K562 (cell line): ENCODE measurements around a stretch of chr21.

GRCh38 chr21:6371811-6372114 is 4149.6 kb upstream of the TPTE start:
- RAMPAGE, long total RNA: no peak
- RRBS: no CpG with 5 or more reads among the region's 7 CpGs
PRO-cap:
- standard: no peak
- CoPRO, capped RNA only, 2 experiments: no peak in any of the 2 experiments
- CoPRO, capped and uncapped RNA, 2 experiments: no peak in any of the 2 experiments
- CoPRO, uncapped RNA only, 2 experiments: no peak in any of the 2 experiments
CAGE:
- cytosol, long polyA plus RNA: no peak
- long polyA plus RNA: no peak
- nucleolus, long total RNA: no peak
- nucleus, long polyA plus RNA: no peak

GRCh38 chr21:8253907-8254604 is 2267.3 kb upstream of the TPTE start:
- RAMPAGE, long total RNA: no peak
- RRBS: no CpG with 5 or more reads among the region's 59 CpGs
PRO-cap:
- standard: no peak
- CoPRO, capped RNA only, 2 experiments: no peak in any of the 2 experiments
- CoPRO, capped and uncapped RNA, 2 experiments: no peak in any of the 2 experiments
- CoPRO, uncapped RNA only, 2 experiments: peak in 1 of 2 experiments; most common plus-strand start chr21:8254324 (in 1)
CAGE:
- cytosol, long polyA plus RNA: no peak
- long polyA plus RNA: no peak
- nucleolus, long total RNA: no peak
- nucleus, long polyA plus RNA: no peak

DNA sequence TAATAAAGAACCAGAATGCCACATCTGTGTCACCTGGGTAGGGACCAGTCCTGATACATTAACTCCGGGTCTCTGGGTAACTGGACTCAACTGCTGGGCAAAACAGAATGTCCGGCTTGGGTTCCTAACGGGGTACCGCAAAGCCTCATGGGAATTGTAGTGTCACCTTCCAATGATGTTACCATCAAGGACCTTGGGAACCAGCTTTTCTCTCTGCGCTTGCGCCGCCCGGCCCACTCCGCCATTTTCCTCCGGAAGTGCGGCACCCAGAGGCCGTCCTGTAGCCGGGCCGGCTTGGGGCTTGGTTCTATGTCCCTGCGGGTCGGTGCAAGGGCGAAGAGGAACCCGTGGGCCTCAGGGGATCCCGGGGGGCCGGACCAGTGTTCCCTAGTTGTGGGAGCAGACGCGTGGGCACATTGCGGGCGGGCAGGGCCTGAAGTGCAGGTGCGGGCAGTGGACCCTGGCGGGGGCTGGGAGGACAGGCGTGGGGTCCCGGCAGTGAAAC is 1196.6 kb upstream of the TPTE start:
- RAMPAGE, long total RNA: start-site peak on the plus strand centred at position 287 of the sequence, 22 bp wide, 112 and 29 reads in 2 replicates
- RRBS: no CpG with 5 or more reads among the region's 28 CpGs
PRO-cap:
- standard: unidirectional peak, plus-strand start at position 269 of the sequence
- CoPRO, capped RNA only, 2 experiments: peak in 2 of 2 experiments; most common plus-strand start position 269 of the sequence (in 2); most common minus-strand start position 92 of the sequence (in 2)
- CoPRO, capped and uncapped RNA, 2 experiments: peak in 2 of 2 experiments; most common plus-strand start position 269 of the sequence (in 2)
- CoPRO, uncapped RNA only, 2 experiments: peak in 1 of 2 experiments; most common plus-strand start position 269 of the sequence (in 1)
CAGE:
- cytosol, long polyA plus RNA: no peak
- long polyA plus RNA: no peak
- nucleolus, long total RNA: no peak
- nucleus, long polyA plus RNA: no peak

DNA sequence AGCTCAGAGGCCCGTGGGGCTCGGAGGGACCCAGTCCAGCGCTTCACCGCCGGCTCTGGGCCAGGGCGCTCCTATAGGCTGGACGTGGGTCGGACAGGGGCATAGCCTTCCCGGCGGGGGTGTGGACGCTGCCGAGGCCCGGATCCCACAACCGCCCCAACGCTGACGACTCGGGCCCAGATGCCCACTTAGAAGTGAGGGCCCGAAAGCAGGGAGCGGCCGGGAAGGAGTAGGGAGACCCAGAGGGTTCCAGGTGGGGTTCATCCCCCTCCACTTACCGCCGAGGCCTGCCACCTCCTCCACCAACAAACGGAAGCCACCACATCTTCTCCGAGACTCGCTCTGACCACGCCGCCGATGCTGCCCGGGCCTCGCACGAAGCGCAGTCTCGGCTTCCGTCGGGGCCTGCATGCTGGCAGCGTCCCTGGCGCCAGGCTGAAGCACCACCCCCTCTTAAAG is 179.0 kb upstream of the TPTE start:
- RAMPAGE, long total RNA: start-site peak on the minus strand centred at position 388 of the sequence, 99 bp wide, 200 and 91 reads in 2 replicates
- RRBS: no CpG with 5 or more reads among the region's 37 CpGs
PRO-cap:
- standard: no peak
- CoPRO, capped RNA only, 2 experiments: no peak in any of the 2 experiments
- CoPRO, capped and uncapped RNA, 2 experiments: no peak in any of the 2 experiments
- CoPRO, uncapped RNA only, 2 experiments: no peak in any of the 2 experiments
CAGE:
- cytosol, long polyA plus RNA: no peak
- long polyA plus RNA: no peak
- nucleolus, long total RNA: no peak
- nucleus, long polyA plus RNA: no peak

DNA sequence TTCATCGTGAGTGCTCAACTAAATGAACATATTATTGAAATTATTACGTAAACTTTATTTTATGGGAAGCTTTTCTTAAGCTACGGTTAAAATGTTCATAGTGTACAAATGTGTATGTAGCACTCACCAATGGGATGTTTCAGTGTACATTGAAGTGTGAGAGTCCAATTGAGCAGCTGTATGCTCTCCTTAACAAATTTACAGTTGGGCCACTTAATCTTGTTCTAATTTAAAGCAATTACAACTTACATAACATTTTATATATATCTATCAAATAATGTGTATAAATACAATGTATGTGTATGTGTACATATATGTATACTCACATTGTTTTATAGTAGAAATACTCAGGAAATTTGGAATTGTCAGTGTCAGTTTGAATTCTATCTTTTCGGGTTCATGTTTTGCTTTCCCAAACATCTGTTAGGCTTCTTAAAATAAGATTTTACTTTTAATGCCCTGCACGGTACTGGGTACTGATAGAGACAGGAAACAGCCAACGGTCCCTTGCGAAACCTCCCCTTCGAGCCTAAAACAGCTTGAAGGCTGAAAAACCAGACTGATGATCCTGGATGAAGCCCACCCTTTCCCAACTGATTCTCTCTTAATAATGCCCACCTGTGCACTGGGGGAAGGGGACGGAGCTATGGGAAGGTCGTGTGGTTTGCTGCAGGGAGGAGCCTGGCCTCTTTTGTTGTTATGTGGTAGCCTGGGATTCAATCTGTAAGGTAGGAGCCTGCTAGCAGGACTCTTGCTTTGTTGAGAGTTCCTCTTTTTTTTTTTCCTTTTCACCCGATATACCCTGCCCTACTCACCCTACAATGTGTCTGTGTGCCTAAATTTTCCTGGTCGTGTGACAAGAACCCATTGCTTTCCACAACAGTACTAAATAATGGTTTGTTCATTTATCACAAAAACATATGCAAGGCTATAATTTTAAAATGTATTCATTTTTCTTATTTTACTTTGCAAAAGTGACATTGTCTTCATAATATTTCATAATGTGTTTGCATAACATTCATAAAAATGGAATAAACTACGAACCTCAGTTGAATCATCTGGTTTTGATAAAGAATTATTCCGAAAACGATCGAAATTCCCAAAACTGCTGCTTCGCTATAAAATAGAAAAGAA is 25.6 kb downstream of the SAMSN1 start:
- RAMPAGE, long total RNA: no peak
- RRBS: no CpG with 5 or more reads among the region's 17 CpGs
PRO-cap:
- standard: no peak
- CoPRO, capped RNA only, 2 experiments: no peak in any of the 2 experiments
- CoPRO, capped and uncapped RNA, 2 experiments: no peak in any of the 2 experiments
- CoPRO, uncapped RNA only, 2 experiments: peak in 2 of 2 experiments; most common minus-strand start position 609 of the sequence (in 2)
CAGE:
- cytosol, long polyA plus RNA: no peak
- long polyA plus RNA: no peak
- nucleolus, long total RNA: no peak
- nucleus, long polyA plus RNA: no peak

DNA sequence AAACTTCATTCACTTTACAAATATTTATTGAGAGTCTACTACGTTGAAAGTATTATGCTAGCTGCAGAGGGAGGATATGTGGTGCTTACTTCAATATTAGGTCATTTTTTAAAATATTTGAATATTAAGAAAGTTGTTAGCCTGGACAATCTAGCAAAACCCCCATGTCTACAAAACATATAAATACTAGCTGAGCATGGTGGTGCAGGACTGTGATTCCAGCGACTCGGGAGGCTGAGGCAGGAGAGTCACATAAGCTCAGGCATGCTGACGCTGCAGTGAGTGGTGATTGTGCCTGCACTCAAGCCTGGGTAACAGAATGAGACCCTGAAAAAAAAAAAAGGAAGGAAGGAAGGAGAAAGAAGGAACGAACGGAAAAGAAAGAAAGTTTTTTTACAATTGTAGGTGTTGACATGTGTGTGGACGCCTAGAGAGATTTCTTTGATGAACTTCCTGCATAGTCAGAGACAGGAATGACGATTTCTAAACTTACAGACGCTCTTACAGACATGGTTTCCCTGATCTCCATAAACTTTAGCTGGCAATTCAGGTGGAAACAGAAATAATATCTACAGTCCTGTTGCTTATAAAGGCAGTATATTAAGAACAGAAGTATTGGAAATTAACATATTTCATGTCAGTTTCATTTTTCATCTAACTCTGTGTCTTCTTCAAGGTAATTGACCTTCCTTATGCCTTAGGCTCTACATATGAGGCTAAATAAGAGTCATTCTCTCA is 4.3 kb downstream of the SAMSN1 start:
- RAMPAGE, long total RNA: no peak
- RRBS: no CpG with 5 or more reads among the region's 9 CpGs
PRO-cap:
- standard: bidirectional peak, plus-strand start at position 210 of the sequence, minus-strand start at position 70 of the sequence; unidirectional peak, plus-strand start at position 479 of the sequence
- CoPRO, capped RNA only, 2 experiments: no peak in any of the 2 experiments
- CoPRO, capped and uncapped RNA, 2 experiments: no peak in any of the 2 experiments
- CoPRO, uncapped RNA only, 2 experiments: peak in 2 of 2 experiments; most common plus-strand start position 565 of the sequence (in 1); most common minus-strand start position 536 of the sequence (in 1)
CAGE:
- cytosol, long polyA plus RNA: no peak
- long polyA plus RNA: no peak
- nucleolus, long total RNA: no peak
- nucleus, long polyA plus RNA: no peak

- RAMPAGE, long total RNA: no peak
- RRBS: no CpG with 5 or more reads among the region's 8 CpGs
PRO-cap:
- standard: no peak
- CoPRO, capped RNA only, 2 experiments: no peak in any of the 2 experiments
- CoPRO, capped and uncapped RNA, 2 experiments: no peak in any of the 2 experiments
- CoPRO, uncapped RNA only, 2 experiments: no peak in any of the 2 experiments
CAGE:
- cytosol, long polyA plus RNA: no peak
- long polyA plus RNA: no peak
- nucleolus, long total RNA: no peak
- nucleus, long polyA plus RNA: no peak
Measured at GRCh38 chr21:14864331-14864856, 200.4 kb downstream of the NRIP1 start.

DNA sequence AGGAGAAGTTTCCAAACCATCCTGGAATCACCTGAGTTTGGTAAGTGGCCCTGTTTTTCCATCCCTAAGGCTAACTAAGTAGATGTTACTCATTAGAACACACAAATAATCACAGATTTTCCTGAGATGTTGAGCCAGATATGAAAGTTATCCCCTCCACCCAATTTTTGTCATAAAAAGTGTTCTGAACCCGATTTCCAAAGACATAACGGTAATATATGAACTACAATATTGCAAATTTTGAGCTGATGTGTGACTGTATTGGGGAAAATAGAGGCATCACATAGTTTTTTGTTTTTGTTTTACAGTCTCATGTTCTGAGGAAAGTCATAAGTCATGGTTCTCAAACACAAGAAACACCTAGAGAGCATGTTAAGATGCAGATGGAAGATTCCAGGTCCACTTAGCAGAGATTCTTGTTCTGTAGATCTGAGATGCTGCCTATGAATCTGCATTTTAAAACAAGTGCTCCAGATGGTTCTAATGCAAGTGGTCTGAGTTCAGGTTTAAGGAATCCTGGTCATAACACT is 101.5 kb downstream of the NRIP1 start:
- RAMPAGE, long total RNA: no peak
- RRBS: no CpG with 5 or more reads among the region's 2 CpGs
PRO-cap:
- standard: no peak
- CoPRO, capped RNA only, 2 experiments: no peak in any of the 2 experiments
- CoPRO, capped and uncapped RNA, 2 experiments: no peak in any of the 2 experiments
- CoPRO, uncapped RNA only, 2 experiments: peak in 1 of 2 experiments; most common minus-strand start position 216 of the sequence (in 1)
CAGE:
- cytosol, long polyA plus RNA: no peak
- long polyA plus RNA: no peak
- nucleolus, long total RNA: no peak
- nucleus, long polyA plus RNA: no peak

GRCh38 chr21:14965706-14966854 is 98.7 kb downstream of the NRIP1 start:
- RAMPAGE, long total RNA: no peak
- RRBS: no CpG with 5 or more reads among the region's 9 CpGs
PRO-cap:
- standard: no peak
- CoPRO, capped RNA only, 2 experiments: no peak in any of the 2 experiments
- CoPRO, capped and uncapped RNA, 2 experiments: no peak in any of the 2 experiments
- CoPRO, uncapped RNA only, 2 experiments: peak in 2 of 2 experiments; most common minus-strand start chr21:14965789 (in 1)
CAGE:
- cytosol, long polyA plus RNA: no peak
- long polyA plus RNA: no peak
- nucleolus, long total RNA: no peak
- nucleus, long polyA plus RNA: no peak

- RAMPAGE, long total RNA: no peak
- RRBS: no CpG with 5 or more reads among the region's 3 CpGs
PRO-cap:
- standard: no peak
- CoPRO, capped RNA only, 2 experiments: no peak in any of the 2 experiments
- CoPRO, capped and uncapped RNA, 2 experiments: no peak in any of the 2 experiments
- CoPRO, uncapped RNA only, 2 experiments: no peak in any of the 2 experiments
CAGE:
- cytosol, long polyA plus RNA: no peak
- long polyA plus RNA: no peak
- nucleolus, long total RNA: no peak
- nucleus, long polyA plus RNA: no peak
Measured at GRCh38 chr21:14991001-14991878, 73.6 kb downstream of the NRIP1 start.

DNA sequence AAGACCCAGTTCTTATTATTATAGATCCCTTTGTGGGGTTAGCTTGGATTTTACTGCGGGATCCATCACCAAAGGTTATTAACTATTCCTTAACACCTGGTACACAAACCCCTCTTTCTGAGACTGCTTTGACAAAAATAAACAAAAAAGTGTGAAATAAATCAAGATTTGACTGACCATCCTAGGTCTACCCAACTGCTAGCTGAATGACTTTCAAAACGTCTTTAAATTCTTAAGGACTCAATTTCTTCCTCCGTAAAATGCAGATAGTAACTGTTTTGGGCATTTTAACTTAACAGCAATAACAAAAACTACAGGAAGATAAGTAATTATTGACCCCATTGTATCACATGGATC is 9.3 kb downstream of the NRIP1 start:
- RAMPAGE, long total RNA: no peak
- RRBS: no CpG with 5 or more reads among the region's 3 CpGs
PRO-cap:
- standard: no peak
- CoPRO, capped RNA only, 2 experiments: no peak in any of the 2 experiments
- CoPRO, capped and uncapped RNA, 2 experiments: no peak in any of the 2 experiments
- CoPRO, uncapped RNA only, 2 experiments: peak in 1 of 2 experiments; most common minus-strand start position 139 of the sequence (in 1)
CAGE:
- cytosol, long polyA plus RNA: no peak
- long polyA plus RNA: no peak
- nucleolus, long total RNA: no peak
- nucleus, long polyA plus RNA: no peak

- RAMPAGE, long total RNA: no peak
- RRBS: no CpG with 5 or more reads among the region's 2 CpGs
PRO-cap:
- standard: no peak
- CoPRO, capped RNA only, 2 experiments: no peak in any of the 2 experiments
- CoPRO, capped and uncapped RNA, 2 experiments: no peak in any of the 2 experiments
- CoPRO, uncapped RNA only, 2 experiments: no peak in any of the 2 experiments
CAGE:
- cytosol, long polyA plus RNA: no peak
- long polyA plus RNA: no peak
- nucleolus, long total RNA: no peak
- nucleus, long polyA plus RNA: no peak
Measured at GRCh38 chr21:15059038-15059839, 5.6 kb downstream of the NRIP1 start.

- RAMPAGE, long total RNA: no peak
- RRBS: no CpG with 5 or more reads among the region's 2 CpGs
PRO-cap:
- standard: no peak
- CoPRO, capped RNA only, 2 experiments: no peak in any of the 2 experiments
- CoPRO, capped and uncapped RNA, 2 experiments: no peak in any of the 2 experiments
- CoPRO, uncapped RNA only, 2 experiments: no peak in any of the 2 experiments
CAGE:
- cytosol, long polyA plus RNA: no peak
- long polyA plus RNA: no peak
- nucleolus, long total RNA: no peak
- nucleus, long polyA plus RNA: no peak
Measured at GRCh38 chr21:15195215-15195555, 130.4 kb upstream of the NRIP1 start.

- RAMPAGE, long total RNA: no peak
PRO-cap:
- standard: no peak
- CoPRO, capped RNA only, 2 experiments: no peak in any of the 2 experiments
- CoPRO, capped and uncapped RNA, 2 experiments: no peak in any of the 2 experiments
- CoPRO, uncapped RNA only, 2 experiments: no peak in any of the 2 experiments
CAGE:
- cytosol, long polyA plus RNA: no peak
- long polyA plus RNA: no peak
- nucleolus, long total RNA: no peak
- nucleus, long polyA plus RNA: no peak
Measured at GRCh38 chr21:15221921-15222524, 157.2 kb upstream of the NRIP1 start.

DNA sequence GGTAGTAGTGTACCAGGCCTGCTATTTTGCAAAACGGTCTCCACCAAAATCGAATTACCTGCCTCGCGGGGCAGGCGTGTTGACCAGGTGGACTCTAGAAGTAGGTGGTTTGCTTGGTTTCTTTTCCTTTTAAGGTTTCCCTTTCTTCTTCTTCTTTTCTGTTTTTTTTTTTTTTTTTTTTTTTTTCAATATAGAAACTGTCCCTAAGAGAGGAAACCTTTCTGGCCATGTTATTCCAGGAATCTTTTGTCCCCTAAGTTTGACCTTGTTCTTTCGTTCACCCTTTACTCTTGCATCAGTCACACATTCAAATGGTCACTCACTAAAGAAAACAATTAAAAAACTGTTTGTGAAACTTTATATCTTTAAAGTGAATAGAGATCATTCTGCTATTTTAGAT is 1.0 kb downstream of the USP25 start:
- RAMPAGE, long total RNA: no peak
- RRBS: no CpG with 5 or more reads among the region's 6 CpGs
PRO-cap:
- standard: no peak
- CoPRO, capped RNA only, 2 experiments: no peak in any of the 2 experiments
- CoPRO, capped and uncapped RNA, 2 experiments: no peak in any of the 2 experiments
- CoPRO, uncapped RNA only, 2 experiments: no peak in any of the 2 experiments
CAGE:
- cytosol, long polyA plus RNA: no peak
- long polyA plus RNA: no peak
- nucleolus, long total RNA: no peak
- nucleus, long polyA plus RNA: no peak

DNA sequence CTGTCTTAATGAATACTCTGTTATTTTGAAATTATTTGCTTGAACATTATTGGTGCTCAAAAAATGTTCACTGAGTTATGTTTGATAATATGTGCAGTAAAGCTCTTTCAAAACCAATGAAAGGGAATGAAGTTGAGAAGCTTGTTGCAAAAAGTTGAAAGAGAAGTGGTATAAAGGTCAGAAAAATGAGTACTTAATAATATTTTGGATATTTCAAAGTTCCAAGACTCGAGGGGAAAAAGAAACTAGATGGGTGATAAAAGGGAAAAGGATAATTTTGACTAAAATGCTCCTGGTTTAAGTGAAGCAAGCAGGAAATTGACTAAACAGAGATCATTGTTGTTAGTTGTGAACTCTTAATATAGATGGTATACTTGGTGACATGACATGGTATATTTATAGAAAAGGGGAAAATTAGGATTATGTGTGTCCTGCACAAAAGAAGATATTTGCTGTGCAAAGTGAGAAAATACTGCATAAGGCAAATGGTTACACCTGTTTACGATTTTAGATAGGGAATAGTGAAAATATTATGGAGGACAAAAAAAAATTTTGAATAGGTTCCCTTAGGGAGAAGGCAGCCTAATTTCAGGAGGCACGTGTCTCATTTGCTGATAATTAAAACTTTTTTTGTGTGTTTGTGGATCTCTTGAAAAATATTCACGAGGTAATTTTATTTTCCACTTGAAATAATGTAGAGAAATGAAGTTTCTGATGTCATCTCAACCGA is 37.8 kb downstream of the USP25 start:
- RAMPAGE, long total RNA: no peak
- RRBS: no CpG with 5 or more reads among the region's 5 CpGs
PRO-cap:
- standard: no peak
- CoPRO, capped RNA only, 2 experiments: no peak in any of the 2 experiments
- CoPRO, capped and uncapped RNA, 2 experiments: no peak in any of the 2 experiments
- CoPRO, uncapped RNA only, 2 experiments: no peak in any of the 2 experiments
CAGE:
- cytosol, long polyA plus RNA: no peak
- long polyA plus RNA: no peak
- nucleolus, long total RNA: no peak
- nucleus, long polyA plus RNA: no peak

- RAMPAGE, long total RNA: no peak
- RRBS: no CpG with 5 or more reads among the region's 2 CpGs
PRO-cap:
- standard: no peak
- CoPRO, capped RNA only, 2 experiments: no peak in any of the 2 experiments
- CoPRO, capped and uncapped RNA, 2 experiments: no peak in any of the 2 experiments
- CoPRO, uncapped RNA only, 2 experiments: no peak in any of the 2 experiments
CAGE:
- cytosol, long polyA plus RNA: no peak
- long polyA plus RNA: no peak
- nucleolus, long total RNA: no peak
- nucleus, long polyA plus RNA: start-site peak on the plus strand at chr21:15785461-15785918, 20 and 15 reads in 2 replicates
Measured at GRCh38 chr21:15785489-15785903, 55.7 kb downstream of the USP25 start.

DNA sequence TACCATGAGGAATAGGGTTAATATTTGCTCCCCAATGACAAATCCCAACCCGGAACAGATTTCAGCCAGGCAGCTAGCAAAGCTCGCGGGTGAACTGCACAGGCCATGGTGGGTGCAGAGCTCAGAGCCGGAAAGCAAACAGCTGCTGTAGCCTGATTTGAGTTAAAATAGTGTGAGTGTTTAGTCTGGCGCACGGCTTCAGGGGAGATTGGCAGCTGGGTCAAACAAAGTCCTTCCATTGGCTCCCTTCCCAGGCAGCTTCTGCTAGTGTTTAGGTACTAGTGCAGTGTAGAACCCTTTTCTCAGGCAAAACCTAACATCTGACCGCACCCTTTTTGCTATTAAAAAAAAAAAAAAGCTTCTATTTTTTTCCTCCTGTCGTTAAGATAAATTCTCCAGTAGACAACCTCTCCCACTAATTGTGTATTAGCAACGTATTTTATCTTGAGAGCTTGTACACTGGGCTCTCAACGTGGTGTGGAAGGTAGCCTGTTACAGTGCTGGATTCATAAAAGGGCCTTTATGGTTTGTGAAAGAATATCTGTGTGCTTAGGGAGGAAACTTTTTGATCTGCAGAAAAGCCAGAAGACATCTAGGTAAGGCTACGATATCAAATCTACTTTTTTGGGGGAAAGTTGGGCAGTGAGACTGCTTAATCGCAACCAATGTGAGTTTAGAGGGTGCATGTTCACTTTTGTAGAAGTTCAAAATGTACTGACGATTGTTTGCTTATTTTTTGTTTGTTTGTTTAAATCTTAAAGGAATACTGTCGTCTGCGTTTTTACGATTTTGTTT is 689.6 kb downstream of the USP25 start:
- RAMPAGE, long total RNA: no peak
- RRBS: 4% methylated on average over 3 of the region's 16 CpGs
PRO-cap:
- standard: no peak
- CoPRO, capped RNA only, 2 experiments: no peak in any of the 2 experiments
- CoPRO, capped and uncapped RNA, 2 experiments: no peak in any of the 2 experiments
- CoPRO, uncapped RNA only, 2 experiments: no peak in any of the 2 experiments
CAGE:
- cytosol, long polyA plus RNA: no peak
- long polyA plus RNA: no peak
- nucleolus, long total RNA: no peak
- nucleus, long polyA plus RNA: no peak